Uterus (tissue), 7 donors: ENCODE measurements around a stretch of chr2.

DNA sequence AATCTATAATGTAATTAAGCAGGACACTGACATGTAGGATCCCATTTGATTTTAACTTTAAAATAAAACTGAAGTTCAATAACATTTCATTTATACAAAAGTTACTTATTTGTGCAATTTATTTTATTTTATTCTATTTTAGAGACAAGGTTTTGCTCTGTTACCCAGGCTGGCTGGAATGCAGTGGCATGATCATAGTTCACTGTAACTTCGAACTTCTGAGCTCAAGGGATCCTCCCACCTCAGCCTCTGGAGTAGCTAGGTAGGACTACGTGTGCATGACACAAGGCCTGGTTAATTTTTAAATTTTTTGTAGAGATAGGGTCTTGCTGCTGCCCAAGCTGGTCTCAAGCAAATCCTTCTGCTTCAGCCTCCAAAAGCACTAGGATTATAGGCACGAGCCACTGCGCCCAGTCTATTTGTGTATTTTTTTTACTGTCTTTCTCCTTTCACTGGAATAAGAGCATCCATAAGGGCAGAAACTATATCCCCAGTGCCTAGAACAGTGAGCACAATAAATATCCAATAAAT, 89.4 kb downstream of the PLEKHM3 start:
- PRO-cap, 4 experiments: no peak in any of the 4 experiments
- RAMPAGE, long total RNA, 2 experiments: no peak in any of the 2 experiments
- RRBS: no CpG with 5 or more reads among the region's 4 CpGs

- PRO-cap, 4 experiments: no peak in any of the 4 experiments
- RAMPAGE, long total RNA, 2 experiments: no peak in any of the 2 experiments
- RRBS: no CpG with 5 or more reads among the region's 6 CpGs
Observed at GRCh38 chr2:207974156-207974650, 51.1 kb downstream of the PLEKHM3 start.

DNA sequence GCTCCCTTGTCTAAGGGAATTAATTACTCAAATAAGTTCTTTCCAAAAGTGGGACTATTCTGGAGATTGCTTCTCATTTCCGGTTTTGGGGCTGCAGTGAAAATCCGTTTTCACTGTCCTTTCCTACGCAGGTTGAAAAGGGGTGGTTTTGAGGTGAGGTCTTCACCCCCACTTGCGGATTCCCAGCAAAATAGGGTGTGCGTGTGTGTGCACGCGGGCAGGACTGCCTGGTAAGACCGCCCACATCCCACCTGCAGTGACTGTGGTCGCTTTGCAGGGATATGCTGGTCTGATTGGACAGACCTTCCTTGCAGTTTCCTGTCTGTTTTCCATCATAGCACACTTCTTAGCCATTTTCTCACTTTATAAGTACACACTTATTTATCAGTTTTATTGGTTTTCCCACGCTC, 519 bp upstream of the PLEKHM3 start:
- PRO-cap, 4 experiments: no peak in any of the 4 experiments
- RAMPAGE, long total RNA, 2 experiments: no peak in any of the 2 experiments
- RRBS: no CpG with 5 or more reads among the region's 10 CpGs

DNA sequence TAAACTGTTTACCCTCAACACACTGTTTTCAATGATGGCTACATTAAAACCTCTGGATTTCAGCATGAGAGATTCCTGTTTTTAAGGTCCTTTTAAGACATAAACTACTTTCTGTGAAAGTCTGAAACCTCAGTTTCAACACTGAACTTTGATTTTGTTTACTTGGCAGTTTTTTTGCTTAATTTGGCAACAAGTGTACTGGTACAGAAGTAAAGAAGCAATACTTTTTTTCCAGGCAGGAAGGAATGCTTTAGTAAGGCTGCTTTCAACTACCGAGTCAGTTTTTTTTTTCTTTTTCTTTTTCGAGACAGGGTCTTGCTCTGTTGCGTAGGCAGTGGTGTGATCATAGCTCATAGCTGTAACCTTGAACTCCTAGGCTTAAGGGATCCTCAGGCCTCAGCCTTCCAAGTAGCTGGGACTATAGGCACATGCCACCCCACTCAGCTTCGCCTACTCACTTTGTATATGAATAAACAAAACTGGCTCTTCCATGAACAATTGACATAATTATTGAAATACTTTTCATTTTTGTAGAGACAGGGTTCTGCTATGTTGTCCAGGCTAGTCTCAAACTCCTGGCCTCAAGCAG, 7.6 kb downstream of the IDH1 start:
- PRO-cap, 4 experiments: no peak in any of the 4 experiments
- RAMPAGE, long total RNA, 2 experiments: no peak in any of the 2 experiments
- RRBS: no CpG with 5 or more reads among the region's 4 CpGs

- PRO-cap, 4 experiments: peak in 4 of 4 experiments; most common plus-strand start chr2:208254488 (in 4); most common minus-strand start chr2:208254240 (in 2)
- RAMPAGE, long total RNA, 2 experiments: start-site peak on the minus strand in 1 of 2 experiments, at chr2:208253888-208254455 at its widest, 13 to 32 reads per replicate
- RRBS: no CpG with 5 or more reads among the region's 38 CpGs
Observed at GRCh38 chr2:208253721-208254643, 889 bp downstream of the IDH1 start.

- PRO-cap, 4 experiments: no peak in any of the 4 experiments
- RAMPAGE, long total RNA, 2 experiments: no peak in any of the 2 experiments
- RRBS: no CpG with 5 or more reads among the region's 8 CpGs
Observed at GRCh38 chr2:208315088-208315894, 49.2 kb downstream of the PIKFYVE start.

GRCh38 chr2:208346810-208347273, 59.8 kb upstream of the PTH2R start:
- PRO-cap, 4 experiments: no peak in any of the 4 experiments
- RAMPAGE, long total RNA, 2 experiments: no peak in any of the 2 experiments
- RRBS: no CpG with 5 or more reads among the region's 4 CpGs

GRCh38 chr2:209619726-209620181, 151.9 kb upstream of the UNC80 start:
- PRO-cap, 4 experiments: no peak in any of the 4 experiments
- RAMPAGE, long total RNA, 2 experiments: no peak in any of the 2 experiments

DNA sequence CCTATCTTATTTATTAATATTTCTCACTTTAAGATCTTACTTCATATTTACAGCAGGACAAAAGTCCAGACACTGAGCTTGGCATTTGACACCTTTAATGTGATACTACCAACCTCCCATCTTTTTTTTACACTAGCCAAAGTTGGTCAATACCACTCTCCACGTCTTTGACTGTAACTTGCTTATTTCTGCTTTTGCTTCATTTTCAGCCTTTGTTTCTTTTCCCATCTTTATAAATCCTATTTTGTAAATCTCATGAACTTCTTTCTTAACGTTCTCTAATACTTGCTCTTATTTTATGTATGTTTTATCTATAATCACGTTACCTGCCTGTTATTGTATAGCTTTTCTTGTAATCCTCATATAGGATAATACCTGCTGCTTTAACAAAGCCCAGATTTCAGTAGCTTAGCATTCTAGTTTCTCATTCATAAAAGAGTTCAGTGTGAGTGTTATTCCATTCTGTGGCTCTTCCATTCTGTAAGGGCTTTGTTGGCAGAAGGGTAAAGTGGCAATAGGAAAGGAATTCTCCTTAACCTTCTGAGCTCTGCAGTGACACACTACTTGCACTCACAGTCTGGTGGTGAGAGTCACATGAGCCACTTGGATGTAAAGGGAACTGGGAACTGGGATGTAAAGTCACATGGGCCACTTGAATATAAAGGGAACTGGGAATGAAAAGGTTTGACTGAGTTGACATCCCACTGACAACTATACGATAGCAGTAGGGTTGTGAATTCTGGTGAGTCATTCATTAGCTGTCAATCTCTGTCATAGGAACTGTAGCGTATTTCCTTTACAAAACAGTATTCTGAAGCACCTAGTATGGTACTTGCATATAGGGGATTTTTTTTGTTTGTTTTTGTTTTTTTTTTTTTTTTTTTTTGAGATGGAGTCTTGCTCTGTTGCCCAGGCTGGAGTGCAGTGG, 5.3 kb downstream of the RPE start:
- PRO-cap, 4 experiments: no peak in any of the 4 experiments
- RAMPAGE, long total RNA, 2 experiments: no peak in any of the 2 experiments
- RRBS: no CpG with 5 or more reads among the region's 5 CpGs

GRCh38 chr2:210034075-210034658, 31.7 kb downstream of the RPE start:
- PRO-cap, 4 experiments: no peak in any of the 4 experiments
- RAMPAGE, long total RNA, 2 experiments: no peak in any of the 2 experiments
- RRBS: no CpG with 5 or more reads among the region's 2 CpGs

DNA sequence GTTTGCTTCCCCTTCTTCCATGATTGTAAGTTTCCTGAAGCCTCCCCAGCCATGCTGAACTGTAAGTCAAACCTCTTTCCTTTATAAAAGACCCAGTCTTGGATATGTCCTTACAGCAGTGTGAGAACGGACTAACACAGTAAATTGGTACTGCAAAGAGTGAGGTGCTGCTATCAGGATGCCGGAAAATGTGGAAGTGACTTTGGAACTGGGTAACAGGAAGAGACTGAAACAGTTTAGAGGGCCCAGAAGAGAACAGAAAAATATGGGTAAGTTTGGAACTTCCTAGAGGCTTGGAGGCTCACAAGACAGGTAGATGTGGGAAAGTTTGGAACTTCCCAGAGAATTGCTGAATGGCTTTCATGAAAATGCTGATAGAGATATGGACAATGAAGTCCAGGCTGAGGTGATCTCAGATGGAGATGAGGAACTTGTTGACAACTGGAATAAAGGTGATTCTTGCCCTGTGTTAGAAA, 52.8 kb downstream of the RPE start:
- PRO-cap, 4 experiments: no peak in any of the 4 experiments
- RAMPAGE, long total RNA, 2 experiments: no peak in any of the 2 experiments
- RRBS: no CpG with 5 or more reads among the region's 2 CpGs

- PRO-cap, 4 experiments: peak in 4 of 4 experiments; most common plus-strand start chr2:210170409 (in 1); most common minus-strand start chr2:210170740 (in 3)
- RAMPAGE, long total RNA, 2 experiments: no peak in any of the 2 experiments
- RRBS: no CpG with 5 or more reads among the region's 18 CpGs
Observed at GRCh38 chr2:210170192-210170772, 927 bp downstream of the KANSL1L start.

GRCh38 chr2:210560342-210560696, 3.9 kb downstream of the CPS1 start:
- PRO-cap, 4 experiments: no peak in any of the 4 experiments
- RAMPAGE, long total RNA, 2 experiments: no peak in any of the 2 experiments
- RRBS: no CpG with 5 or more reads among the region's 2 CpGs

DNA sequence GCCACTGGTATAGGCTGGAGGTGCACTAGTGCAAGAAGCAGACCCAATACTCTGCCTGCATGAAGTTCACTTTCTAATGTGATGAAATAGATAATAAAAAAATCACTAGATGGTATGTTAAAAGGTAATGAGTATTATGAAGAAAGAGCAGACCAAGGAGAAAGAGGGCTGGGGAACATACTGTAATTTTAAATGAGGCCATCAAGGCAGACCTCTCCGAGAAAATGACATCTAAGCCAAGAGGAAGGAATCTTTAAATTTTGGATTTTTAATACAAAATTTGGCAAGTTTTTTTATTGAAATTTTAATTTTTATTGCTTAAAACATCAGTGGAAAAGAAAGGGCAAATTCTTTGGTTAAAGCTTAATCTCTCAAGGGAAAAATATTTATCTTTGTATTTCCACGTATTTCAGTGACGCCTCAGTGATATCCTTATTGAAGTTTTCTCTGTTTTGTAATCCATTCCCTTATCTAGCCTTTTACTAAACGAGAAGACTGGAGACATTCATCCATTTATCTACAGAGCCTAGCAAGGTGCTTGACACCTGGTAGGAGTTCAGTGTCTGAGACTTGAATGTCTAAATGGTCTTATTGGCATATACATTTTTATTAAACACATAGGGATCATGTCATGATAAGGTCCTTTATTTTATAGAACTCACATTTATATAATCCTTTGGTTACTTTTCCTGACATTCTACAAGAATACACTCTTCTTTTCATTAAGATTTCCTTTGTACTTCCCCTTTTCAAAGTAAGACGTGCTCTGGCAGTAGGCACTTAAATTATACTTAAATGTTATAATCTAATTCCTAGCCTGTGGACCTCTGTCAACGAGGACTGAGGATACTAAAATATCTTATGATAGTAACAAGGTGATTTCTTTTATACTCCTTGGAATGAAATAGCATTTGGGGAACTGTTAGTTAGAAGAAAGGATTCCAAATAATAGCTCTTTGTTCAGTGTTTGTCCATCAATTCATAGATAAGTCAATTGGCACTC, 13.0 kb downstream of the CPS1 start:
- PRO-cap, 4 experiments: no peak in any of the 4 experiments
- RAMPAGE, long total RNA, 2 experiments: no peak in any of the 2 experiments
- RRBS: no CpG with 5 or more reads among the region's 6 CpGs

DNA sequence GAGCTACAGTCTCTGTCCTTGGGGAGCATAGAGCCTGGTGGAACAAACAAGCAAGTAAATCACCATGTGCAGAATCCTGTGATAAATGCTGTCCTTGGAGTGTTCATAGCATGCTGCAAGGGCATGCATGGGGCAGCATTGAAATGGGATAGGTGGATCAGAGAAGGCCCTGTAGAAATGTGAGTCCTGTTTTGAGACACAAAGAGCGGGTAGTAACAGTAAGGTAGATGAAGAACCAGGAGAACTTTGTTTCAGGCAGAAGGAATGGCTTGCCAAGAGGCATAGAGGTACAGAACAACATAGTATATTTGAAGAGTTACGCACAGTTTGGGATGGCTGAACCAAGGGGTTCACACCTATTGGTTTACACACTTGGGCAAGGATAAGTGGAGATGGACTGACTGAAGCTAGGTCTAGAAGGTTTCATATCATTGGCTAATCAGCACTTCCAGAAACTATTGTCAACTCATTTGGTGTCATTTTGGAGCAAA, 27.0 kb downstream of the CPS1 start:
- PRO-cap, 4 experiments: no peak in any of the 4 experiments
- RAMPAGE, long total RNA, 2 experiments: no peak in any of the 2 experiments
- RRBS: no CpG with 5 or more reads among the region's 2 CpGs

DNA sequence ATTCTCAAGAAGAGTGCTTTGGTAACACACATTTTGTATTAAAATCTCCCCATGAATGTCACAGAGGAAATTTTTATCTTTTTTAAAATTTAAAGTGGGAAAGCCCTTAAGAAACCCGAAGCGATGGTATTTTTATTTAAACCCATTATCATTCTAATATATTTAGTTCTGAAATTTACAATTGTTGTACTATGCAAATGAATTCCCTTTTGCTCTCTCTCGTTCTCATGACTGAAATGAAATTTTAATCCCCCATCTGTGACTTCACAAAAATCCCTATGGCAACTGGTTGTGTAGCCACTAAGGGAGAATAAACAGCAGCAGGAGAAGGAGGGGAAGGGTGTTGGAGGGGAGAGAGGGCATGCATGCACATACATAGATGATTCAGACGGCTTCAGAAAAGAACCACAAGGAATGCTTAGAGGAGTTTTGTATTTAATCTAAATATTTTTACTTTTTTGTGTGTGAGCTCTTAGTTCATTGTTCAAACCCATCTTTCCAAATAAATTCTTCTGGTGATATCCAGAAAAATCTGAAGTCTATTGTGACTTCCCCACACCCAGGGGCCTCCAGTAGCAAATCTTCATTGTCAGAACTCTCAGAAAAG, 36.8 kb downstream of the CPS1 start:
- PRO-cap, 4 experiments: no peak in any of the 4 experiments
- RAMPAGE, long total RNA, 2 experiments: no peak in any of the 2 experiments
- RRBS: no CpG with 5 or more reads among the region's 4 CpGs

- PRO-cap, 4 experiments: no peak in any of the 4 experiments
- RAMPAGE, long total RNA, 2 experiments: no peak in any of the 2 experiments
- RRBS: no CpG with 5 or more reads among the region's 4 CpGs
Observed at GRCh38 chr2:210616086-210616749, 59.8 kb downstream of the CPS1 start.

DNA sequence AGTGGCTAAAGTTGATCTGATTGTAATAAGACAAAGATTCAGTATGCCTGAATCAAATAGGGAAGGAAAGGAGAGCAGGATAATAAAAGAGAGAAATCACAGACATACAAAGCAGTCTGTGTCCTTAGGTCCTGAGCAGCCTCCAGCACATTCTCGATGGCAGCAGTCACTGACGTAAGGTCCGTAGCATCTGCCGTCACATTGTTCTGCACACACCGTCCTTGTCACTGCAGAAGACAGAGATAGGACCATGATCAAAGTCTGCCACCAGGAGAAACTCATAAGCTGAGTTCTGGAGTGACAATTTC, 813.7 kb downstream of the ERBB4 start:
- PRO-cap, 4 experiments: no peak in any of the 4 experiments
- RAMPAGE, long total RNA, 2 experiments: no peak in any of the 2 experiments
- RRBS: no CpG with 5 or more reads among the region's 5 CpGs

DNA sequence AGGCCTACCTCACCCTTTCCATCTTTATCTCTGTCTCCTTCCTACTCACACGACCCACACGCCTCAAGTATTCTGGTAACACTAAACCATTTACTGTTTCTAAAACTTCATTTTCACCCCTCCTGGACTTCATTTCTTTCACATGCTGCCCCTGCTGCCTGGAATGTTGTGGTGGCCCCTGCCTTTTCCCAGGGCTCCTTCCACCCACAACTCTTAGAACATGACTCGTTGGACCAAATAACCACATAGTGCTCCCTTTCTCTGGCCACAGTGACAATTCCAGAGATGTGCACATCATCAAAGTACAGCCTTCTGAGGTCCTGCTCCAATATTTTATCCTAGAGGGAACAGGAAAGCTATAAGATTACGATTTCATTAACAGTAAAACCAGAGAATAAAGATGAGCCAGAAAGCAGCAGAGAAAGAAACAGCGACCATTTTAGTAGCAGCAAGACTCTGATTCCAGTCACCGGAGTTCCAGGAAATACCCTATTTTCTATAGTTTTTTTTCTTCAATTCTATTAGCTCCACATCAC, 53.8 kb downstream of the ERBB4 start:
- PRO-cap, 4 experiments: no peak in any of the 4 experiments
- RAMPAGE, long total RNA, 2 experiments: no peak in any of the 2 experiments
- RRBS: no CpG with 5 or more reads among the region's 6 CpGs

DNA sequence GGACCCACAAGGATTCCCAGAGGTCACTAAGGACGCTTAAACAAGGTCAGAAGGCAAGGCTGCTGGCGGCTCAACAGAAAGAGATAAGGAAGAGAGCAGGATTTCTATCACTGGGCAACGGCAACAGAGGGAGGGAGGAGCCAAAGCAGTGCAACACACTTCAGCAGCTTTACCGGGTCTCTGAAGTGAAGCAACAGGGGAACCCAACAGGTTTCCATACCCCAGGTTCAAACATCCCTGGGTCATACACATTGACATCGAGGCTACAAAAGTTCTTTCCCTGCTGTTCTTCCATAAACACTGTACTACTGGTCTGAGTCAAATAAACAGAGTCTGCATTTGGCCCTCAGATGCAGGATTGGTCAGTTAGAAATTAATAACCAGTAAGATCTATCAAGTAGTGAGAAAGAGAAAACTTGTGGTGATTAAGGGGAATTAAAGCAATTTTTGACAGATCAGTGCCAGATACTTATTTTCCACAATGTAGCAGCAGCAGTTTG, 85.2 kb downstream of the IKZF2 start:
- PRO-cap, 4 experiments: no peak in any of the 4 experiments
- RAMPAGE, long total RNA, 2 experiments: no peak in any of the 2 experiments
- RRBS: no CpG with 5 or more reads among the region's 5 CpGs